Heart (tissue), 3 donors: ENCODE results near the genes TRIM62 and PHC2.

DNA sequence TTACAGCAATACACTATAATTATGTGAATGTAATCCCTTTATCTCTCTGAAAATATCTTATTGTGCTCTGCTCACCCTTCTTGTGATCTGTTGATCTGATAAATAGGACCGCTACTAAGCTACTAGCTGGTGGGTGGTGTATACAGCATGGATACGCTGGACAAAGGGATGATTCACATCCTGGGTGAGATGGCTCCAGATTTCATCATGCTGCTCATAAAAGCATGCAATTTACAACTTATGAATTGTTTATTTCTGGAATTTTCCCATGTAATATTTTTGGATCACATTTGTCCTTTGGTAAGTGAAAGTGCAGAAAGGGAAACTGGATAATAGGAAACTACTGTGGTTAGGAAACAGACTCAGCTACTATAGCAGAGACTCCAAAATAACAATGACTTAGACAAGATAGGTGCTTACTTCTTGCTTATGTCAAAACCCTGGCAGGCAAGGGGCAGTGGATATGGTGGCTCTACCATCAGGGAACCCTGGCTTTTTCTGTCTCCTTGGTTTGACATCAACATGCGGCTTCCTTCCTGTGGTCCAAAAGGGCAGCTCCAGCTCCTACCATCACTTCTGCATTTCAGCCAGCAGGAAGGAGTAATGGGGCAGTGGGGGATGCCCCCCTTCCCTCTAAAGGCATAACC lies 13.6 kb upstream of the AK2 start:
- RAMPAGE, long total RNA, 2 experiments: no peak in any of the 2 experiments

- RAMPAGE, long total RNA, 2 experiments: no peak in any of the 2 experiments
Observed at GRCh38 chr1:33156812-33157130, 25.1 kb downstream of the TRIM62 start.

GRCh38 chr1:33160954-33161902 lies 20.6 kb downstream of the TRIM62 start:
- RAMPAGE, long total RNA, 2 experiments: no peak in any of the 2 experiments

- RAMPAGE, long total RNA, 2 experiments: no peak in any of the 2 experiments
Observed at GRCh38 chr1:33181826-33182507, at the start of gene TRIM62. TSS of gene TRIM62 (minus strand) at chr1:33182043.

GRCh38 chr1:33239557-33239809 lies 16.8 kb upstream of the ZNF362 start:
- RAMPAGE, long total RNA, 2 experiments: no peak in any of the 2 experiments

DNA sequence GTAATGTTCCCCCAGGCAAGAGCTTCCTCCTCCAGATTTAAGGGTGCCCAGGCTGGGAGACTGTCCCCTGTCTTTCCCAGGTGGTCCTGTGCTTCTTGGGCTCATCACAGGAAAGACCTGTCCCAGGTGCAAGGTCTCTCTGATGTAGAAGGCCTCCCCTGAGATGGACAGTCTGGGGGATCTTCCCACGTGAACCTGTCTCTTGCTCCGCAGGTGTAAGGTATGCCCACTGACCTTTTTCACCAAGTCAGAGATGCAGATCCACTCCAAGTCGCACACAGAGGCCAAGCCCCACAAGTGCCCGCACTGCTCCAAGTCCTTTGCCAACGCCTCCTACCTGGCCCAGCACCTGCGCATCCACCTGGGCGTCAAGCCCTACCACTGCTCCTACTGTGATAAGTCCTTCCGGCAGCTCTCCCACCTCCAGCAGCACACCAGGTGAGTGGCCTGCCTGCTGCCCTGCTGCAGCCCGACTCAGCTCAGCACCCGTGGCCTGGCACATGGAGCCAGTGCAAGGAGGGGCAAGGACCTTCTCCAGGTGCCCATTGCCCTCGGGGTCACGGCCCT lies 25.2 kb downstream of the ZNF362 start:
- RAMPAGE, long total RNA, 2 experiments: no peak in any of the 2 experiments

DNA sequence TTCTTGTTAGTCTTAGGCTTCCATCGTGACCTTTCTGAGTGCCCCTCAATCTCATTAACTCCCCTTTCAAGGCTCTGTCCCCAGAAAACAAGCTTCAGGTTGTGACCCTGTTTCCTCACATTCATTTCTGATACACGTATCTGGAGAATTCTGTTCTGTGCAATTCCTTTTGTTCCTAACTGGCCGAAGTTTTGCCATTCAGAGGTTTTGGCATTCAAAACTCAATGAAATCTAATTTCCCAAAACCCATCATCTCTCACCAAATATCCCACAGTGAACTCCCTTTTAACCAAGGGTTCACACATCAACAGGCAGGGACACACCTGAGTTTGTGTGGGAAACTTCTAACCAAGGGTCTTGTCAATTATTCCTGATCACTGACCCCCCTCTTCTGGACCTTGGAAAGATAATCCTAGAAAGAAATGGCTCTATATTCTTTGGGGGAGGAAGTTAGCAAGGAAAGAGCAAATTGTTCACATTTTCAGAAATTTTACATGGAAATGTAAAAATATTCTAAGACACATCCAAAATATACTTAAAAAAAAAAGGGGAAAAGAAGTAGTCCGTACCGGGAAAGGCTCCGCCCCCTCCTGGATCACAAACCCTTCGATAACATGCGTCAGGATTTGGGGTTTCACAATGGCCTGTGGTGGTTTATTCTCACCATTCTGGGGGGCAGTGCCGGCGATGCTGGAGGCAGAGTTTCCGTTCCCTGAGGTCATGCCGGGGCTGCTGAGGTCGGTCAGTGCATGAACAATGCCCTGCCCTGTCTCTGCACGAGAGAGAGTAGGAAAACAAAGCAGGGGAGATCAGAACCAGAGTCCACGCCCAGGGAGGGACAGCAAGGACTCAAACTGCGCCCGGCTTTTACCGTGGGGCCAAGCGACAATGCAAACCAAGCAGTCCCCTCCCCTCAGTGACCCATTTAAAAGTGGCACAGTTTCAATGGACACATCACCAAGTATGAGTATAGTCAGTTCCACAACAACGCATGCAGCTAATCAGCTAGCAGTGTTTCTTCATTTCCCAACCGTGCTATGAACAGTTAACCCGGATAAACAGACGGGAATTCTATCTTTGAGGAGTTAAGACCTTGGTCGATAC lies 13.0 kb upstream of the A3GALT2 start:
- RAMPAGE, long total RNA, 2 experiments: no peak in any of the 2 experiments

DNA sequence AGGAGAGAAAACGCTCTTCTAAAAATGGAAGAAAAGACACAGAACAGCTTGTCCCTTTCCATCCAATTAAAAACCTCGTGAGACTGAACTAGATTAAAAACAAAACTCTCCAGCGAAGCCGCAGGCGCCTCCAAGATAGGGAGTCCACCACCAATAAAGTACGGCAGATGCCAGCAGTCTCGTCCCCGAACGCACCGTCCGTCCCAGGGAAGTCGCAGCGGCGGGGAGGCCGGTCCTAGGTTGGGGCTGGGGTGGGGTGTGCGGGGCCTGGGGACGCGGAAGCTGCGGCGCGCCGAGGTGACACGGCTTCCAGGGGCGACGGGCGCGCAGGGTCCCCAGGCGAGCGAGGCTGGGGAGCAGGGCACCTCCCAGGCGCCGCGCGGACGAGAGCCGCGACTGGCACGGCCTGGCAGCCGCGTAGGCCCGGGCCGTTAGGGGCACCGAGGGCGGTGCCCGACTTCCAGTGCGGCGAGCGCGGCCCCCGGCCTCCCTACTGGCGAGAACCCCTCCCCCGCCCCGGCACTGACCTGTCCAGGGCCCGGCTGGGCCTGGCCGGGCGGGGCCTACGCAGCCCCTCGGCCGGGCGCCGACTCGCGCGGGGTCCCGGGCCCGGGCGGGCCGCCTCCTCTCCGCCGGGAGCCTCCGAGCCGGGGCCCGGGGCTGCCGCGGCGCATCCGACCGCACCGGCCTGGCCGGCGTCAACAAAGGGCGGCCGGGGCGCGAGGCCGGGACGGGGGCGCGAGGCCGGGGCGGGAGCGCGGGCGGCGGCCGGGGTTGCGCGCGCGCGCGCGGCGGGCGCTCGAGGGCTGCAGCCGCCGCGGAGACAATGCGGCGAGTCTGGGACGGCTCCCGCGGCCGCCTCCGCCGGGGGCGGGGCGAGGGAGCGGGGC lies 28.4 kb upstream of the A3GALT2 start:
- RAMPAGE, long total RNA, 2 experiments: no peak in any of the 2 experiments

GRCh38 chr1:33430064-33431162 lies at the start of gene PHC2:
TSS of gene PHC2 (minus strand) at chr1:33431095.
- RAMPAGE, long total RNA, 2 experiments: no peak in any of the 2 experiments

GRCh38 chr1:33431163-33431377 lies 175 bp upstream of the PHC2 start:
- RAMPAGE, long total RNA, 2 experiments: no peak in any of the 2 experiments

DNA sequence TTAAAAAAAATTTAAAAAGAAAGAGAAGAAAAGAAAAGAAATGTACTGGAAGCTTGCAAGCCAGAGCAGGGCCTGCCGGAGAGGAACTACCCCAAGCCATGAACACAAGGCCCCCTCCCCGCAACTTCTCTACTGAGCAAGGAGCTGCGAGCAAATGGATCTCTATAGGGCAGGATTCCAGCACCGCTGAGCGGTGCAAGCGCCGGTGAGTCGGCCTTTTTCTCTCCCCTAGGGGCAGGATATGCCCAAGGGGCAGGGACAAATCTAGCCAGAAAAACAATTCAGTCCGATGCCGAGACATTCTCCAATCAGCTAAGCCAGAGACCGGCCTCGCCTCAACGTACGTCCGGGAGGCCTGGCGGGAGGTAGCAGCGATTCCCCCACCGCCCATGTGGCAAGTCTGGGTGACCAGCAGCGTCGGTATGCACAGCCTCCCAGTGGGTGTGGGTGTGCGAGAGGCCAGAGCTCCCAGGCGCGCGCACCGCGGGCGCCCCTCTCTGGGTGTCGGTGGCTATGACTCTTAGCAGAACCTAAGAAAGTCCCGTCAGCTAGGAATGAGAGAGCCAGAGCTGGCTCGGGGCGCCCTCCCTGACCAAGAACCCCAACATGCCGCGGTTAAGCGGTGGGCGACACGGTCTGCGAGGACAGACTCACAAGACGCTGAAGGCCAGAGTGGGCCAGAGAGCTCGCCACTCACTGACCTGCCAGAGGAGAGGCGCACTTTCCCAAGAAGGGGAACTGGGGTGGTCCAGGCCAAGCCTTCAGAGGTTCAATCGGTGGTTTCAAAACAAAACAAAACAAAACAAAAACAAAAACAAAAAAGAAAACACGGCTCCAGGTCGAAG lies 1.9 kb downstream of the CSMD2 start:
- RAMPAGE, long total RNA, 2 experiments: no peak in any of the 2 experiments

- RAMPAGE, long total RNA, 2 experiments: no peak in any of the 2 experiments
Observed at GRCh38 chr1:34163724-34164629, 1.1 kb downstream of the CSMD2 start.

DNA sequence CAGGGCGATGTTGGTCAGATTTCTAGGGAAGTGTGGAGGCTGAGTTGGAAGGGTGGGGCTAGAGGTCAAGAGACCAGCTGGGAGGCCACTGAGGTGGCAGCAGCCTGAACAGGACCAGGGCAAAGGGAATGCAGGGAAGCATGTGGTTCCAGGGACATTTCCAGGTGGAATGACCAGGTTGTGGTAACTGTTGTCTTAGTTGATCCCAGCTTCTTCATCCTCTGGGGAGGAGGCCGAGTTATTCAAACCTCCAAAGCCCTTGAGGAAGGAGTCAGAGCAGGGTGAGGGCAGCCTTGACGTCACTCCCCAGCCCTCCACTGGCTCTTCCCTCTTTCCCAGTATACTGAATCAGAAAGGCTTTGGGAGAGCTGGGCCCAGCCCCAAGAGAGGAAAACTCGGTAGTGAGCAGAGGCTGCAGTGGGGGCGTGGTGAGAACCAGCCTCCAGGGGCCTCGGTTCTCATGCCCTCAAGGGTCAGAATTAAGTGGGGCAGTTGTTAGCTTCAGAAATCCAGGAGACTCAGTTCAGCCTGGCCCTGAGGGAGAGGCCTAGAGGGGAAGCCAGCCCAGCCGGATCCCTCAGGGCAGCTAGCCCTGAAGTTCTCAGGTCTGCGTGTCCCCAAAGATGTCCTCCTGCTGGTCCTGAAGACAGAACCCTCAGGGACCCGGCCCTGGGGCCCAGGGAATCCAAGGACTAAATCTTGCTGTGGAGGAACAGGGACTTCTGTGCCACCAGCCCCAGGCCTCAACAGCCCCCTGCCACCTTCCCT lies 1.8 kb upstream of the GJA4 start:
- RAMPAGE, long total RNA, 2 experiments: no peak in any of the 2 experiments

DNA sequence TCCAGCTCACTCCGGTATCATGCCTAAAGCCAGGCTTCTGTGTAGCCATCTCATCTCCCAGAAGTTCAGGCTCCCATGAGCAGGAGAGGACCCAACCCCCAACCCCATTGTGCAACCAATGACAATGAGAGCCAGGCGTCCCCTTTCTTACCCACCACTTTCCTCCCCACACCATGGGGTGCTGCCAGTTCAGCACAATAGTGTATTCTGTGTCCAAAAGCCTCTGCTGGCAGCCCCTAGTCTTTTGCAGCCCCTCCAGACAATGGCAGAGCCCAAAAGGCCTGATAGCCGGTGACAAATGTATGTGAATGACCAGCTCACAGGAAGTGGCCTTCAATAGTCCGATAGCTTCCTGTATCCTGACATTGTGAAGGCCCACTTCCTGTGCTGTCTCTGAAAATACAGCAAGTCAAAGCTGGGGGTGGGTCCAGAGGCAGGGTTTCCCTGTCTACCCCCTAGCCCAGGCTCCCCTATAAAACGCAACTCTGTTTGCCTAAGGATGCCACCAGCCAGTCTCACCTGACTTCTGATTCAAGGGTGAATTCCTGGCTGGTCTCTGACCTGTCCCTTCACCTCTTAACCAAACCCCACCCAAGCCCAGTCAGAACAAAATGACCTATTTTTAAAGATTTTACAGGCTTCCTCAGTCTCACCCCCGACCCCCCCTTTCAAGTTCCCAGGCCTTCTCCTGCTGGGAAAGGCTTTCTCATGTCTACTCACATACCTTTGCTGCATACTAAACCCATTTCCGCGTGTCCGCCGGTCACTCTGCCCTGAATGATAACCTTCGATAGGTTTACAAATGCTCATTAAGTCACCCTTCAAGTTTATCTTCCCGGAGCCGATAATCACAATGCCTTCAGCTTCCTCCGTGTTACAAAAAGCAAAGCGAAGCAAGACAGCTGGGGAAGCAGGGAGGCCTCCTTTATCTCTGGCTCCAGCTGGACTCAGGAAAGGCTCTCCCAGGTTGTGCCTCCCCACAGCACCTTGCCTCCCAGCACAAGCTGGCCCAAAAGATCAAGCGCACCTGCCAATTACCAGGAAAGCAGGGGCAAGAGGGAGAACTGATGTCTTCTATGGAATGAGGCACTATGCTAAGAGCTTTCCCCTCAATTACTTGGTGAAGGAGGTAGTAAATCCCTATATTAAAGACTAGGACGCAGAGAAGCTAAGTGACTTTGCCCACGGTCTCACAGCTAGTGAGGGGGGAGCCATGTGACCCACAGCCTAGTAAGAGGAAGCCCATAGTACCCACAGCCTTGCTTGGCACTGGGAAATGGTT lies 16.2 kb downstream of the SMIM12 start:
- RAMPAGE, long total RNA, 2 experiments: no peak in any of the 2 experiments

- RAMPAGE, long total RNA, 2 experiments: no peak in any of the 2 experiments
Observed at GRCh38 chr1:34984498-34985132, 532 bp downstream of the TMEM35B start.

- RAMPAGE, long total RNA, 2 experiments: no peak in any of the 2 experiments
Observed at GRCh38 chr1:35178628-35179410, 14.1 kb downstream of the SFPQ start.

GRCh38 chr1:35363280-35363658 lies 94.8 kb downstream of the ZMYM4 start:
- RAMPAGE, long total RNA, 2 experiments: no peak in any of the 2 experiments

DNA sequence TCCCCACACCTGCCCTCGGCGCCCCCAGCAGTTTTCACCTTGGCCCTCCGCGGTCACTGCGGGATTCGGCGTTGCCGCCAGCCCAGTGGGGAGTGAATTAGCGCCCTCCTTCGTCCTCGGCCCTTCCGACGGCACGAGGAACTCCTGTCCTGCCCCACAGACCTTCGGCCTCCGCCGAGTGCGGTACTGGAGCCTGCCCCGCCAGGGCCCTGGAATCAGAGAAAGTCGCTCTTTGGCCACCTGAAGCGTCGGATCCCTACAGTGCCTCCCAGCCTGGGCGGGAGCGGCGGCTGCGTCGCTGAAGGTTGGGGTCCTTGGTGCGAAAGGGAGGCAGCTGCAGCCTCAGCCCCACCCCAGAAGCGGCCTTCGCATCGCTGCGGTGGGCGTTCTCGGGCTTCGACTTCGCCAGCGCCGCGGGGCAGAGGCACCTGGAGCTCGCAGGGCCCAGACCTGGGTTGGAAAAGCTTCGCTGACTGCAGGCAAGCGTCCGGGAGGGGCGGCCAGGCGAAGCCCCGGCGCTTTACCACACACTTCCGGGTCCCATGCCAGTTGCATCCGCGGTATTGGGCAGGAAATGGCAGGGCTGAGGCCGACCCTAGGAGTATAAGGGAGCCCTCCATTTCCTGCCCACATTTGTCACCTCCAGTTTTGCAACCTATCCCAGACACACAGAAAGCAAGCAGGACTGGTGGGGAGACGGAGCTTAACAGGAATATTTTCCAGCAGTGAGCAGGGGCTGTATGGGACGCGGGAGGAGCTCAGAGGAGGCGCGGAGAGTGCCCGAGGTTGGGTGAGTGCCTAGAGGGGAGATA lies 4.4 kb downstream of the TFAP2E start:
- RAMPAGE, long total RNA, 2 experiments: no peak in any of the 2 experiments

- RAMPAGE, long total RNA, 2 experiments: no peak in any of the 2 experiments
Observed at GRCh38 chr1:35596215-35597134, 23.4 kb downstream of the TFAP2E start.

DNA sequence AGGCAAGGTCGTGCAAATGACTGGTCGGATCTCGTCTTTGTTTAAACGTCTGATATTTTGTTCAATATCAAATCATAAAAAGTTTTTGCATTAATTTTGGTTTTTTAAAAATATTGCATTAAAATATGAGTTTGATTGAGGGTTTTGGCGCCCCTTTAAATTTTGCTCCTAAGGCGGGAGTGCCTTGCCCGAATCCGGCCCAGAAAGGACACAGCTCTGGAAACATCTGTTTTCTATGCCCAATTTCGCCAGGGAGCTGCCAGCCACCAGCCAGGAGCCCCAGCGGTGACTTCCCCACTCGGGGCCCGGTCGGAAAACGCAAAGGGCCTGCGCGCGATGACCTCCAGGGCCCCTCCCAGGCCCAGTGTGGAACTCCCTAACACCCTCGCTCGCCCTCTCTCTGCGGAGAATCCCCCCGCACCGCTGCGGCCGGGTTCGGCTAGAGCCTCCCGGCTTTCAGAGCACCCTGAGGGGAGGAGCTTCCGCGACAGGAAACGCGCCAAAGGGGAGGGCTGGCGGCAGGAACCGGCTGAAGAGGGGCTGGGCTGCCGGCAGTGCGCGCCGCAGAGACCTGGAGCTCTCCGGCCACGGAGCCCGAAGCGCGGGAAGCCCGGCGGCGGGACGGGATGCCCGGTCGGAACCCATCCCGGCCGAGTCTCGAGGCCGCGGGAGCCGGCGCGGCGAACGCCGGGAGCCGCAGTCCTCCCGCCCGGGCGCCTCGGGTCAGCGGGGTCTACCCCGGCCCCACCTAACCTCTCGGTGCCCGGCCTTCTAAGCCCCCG lies 546 bp downstream of the CLSPN start:
- RAMPAGE, long total RNA, 2 experiments: no peak in any of the 2 experiments